Colon Carcinoma Metastatic in the Brain (tissue), 2 donors: ENCODE data around the genes IFI27L2 and SERPINA10.

GRCh38 chr14:94059210-94059646 lies 21.8 kb downstream of the DDX24 start:
- PRO-cap, 2 experiments = no peak in any of the 2 experiments

GRCh38 chr14:94062163-94062648 lies 18.8 kb downstream of the DDX24 start:
- PRO-cap, 2 experiments = no peak in any of the 2 experiments

DNA sequence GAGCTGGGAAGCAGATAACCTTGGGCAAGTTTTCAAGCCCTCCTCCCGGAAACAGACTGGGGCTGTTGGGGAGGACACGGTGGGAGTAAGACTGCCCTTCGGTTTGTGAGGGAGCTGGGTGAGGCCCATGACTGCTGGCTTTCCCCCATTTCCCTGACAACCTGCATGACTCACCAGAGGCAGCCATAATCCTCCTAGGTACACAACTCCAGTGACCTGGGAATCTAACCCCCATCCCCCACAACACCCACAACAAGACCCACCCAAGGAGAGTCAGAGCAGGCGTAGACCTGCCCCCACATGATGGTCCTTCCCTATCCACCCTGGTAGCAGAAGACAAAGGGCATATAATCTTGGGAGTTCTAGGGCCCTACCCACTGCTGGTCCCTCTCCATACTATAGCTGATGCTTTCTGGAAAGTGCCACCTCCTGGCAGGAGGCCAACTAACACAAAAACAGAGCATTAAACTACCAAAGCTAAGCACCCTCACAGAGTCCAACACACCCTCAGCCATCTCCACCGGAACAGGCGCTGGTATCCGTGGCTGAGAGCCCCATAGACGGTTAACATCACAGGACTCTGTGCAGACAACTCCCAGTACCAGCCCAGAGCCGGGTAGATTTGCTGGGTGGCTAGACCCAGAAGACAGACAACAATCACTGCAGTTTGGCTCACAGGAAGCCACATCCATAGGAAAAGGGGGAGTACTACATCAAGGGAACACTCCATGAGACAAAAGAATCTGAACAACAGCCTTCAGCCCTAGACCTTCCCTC lies 14.7 kb downstream of the DDX24 start:
- PRO-cap, 2 experiments = no peak in any of the 2 experiments

GRCh38 chr14:94099051-94099771 lies 18.1 kb downstream of the IFI27L1 start:
- PRO-cap, 2 experiments = no peak in any of the 2 experiments

GRCh38 chr14:94128900-94129898 lies at the start of gene IFI27L2:
IFI27L2 (minus strand) TSS chr14:94129604.
- PRO-cap, 2 experiments = no peak in any of the 2 experiments

- PRO-cap, 2 experiments = no peak in any of the 2 experiments
These were observed 632 bp upstream of the IFI27L2 start for GRCh38 chr14:94130101-94130371.

DNA sequence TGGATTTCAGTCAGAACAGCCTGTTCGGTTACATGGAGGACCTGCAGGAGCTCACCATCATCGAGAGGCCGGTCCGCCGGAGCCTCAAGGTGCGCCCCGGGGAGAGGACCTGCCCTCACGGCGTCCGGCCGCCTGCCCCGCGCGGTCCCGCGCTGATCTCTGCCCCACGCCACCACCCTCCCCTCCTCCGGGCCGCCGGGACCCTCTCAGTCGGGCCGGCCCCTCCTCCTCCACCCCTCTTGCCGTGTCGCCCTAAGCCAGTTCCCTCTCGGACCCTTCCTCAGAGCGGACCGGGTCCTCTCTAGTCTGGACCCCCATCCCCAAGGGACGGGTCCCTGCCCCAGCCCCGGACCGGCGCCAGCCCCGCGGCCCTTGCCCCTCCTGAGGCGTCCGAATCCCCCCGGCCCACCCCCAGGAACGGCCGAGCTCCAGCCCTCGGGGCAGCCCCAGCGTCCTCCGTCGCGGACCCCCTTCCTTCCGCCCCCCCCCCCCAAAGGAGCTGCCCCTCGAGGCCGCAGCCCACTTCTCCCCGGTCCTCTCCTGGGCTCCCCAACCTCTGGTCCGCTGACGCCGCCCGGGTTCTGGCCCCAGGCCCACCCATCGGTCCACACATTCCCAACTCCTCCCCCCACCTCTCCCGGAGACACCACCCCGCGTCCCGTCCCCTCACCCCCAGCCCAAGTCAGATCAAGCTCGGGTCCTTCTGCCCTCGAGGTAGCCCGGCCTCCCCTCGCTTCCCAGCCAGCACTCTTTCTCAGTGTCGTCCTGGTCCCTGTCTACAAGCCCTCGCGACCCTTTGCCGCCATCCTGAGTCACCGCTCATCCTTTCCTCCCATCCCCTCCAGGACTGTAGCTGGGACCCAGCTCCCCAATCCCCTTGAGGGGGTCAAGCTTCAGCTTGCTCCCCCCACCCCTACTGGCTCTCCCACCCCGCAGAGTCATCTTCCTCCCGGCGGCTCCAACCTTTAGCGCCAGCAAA lies 661 bp downstream of the PPP4R4 start:
- PRO-cap, 2 experiments = no peak in any of the 2 experiments

DNA sequence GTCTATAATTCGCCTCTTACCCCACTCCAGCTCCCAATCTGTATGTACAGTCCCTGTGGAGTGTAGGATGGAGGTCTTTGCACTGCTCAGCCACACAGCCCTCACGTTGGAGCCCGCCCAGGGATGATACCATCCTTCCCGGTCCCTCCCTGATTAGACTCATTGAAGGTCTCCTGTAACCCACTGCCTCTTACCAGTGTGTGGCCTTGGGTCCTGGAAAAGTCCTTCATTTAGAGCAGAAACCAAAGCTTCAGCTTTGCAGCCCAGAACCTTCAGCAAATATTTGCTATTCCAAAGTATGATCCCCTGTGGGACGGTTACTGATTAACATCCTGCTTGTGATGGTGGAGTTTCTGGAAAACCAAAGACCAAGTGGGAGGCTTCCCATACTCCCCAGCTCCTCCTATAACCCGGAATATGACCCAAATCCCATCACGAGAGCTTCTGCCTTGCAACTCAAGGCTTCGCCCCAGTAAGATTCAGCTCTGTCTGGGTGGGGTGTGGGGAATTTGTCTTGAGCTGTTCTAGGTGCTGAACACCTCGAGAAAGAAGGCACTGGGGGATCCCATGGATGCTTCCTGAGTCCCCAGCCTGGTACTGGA lies at the start of gene SERPINA10:
Gene SERPINA10, minus strand, starts transcription at position 274 of the 602 bp plus-strand sequence.
- PRO-cap, 2 experiments = no peak in any of the 2 experiments

DNA sequence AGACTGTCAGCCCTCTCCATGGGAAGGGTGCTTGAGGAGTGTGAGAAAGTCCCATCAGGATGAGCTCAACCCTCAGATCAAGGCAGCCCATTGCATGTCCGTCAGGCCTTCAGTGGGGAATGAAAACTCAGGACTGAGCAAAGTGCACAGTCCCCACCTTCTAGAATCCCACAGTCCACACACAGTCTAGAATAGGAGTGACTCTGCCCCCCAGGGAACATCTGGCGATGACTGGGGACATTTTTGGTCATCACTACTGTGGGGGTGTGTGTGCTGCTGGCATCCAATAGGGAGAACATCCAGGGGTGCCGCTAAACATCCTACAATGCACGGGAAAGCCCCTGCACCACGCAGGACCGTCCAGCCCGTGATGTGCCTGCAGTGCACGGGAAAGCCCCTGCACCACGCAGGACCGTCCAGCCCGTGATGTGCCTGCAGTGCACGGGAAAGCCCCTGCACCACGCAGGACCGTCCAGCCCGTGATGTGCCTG lies 22.6 kb upstream of the SERPINA6 start:
- PRO-cap, 2 experiments = no peak in any of the 2 experiments

DNA sequence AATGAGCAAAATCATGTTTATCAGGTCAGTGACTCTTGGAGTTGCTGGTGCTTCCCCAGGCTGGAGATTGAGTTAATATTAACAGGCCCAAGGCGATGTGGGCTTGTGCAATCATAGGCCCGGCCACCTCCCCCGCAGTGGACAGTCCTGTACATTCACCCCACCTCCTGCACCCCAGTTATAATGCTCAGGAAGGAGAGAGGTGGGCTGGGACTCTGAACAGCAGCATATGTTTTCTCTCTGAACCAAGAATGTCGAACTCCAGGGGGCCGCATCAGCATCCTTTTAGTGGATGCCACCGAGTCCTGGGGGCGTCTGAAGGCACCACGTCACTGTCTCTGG lies 32.1 kb upstream of the SERPINA6 start:
- PRO-cap, 2 experiments = no peak in any of the 2 experiments

DNA sequence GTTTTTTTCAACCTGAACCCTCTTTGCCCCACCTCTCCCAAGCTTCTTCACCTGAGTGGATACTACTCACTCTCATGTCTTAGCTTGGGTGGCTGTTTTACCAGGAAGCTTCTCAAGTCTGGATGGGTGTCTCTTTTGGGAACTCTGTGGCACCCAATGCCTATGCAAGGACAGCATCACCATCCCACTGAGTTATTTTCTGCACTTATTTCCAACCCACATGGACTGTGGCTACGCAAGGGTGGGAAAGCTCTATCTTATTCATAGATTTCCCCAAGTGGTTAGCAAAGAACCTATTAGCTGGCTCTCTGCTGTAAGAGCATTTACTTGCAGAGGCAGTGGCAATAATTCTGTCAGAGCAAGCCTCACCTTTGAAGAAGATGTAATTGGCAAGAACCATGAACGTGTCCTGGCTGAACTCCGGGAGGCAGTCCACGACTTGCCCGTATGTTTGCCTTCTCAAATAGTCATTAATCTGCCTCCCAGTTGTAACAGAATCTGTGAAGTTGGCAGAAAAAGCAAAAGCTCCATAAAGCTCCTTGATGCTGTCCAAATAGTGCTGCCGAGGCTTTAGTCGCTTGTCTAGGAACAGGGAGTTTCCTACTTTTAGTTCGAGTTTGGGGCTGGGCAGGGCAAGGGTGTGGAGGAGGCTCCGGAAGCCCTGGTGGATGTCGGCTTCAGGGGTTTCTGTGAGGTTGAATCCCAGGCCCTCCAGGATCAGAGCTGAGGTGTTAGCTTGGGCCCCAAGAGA lies 4.7 kb downstream of the SERPINA11 start:
- PRO-cap, 2 experiments = no peak in any of the 2 experiments

GRCh38 chr14:94462973-94463412 lies 10.4 kb upstream of the SERPINA11 start:
- PRO-cap, 2 experiments = no peak in any of the 2 experiments

DNA sequence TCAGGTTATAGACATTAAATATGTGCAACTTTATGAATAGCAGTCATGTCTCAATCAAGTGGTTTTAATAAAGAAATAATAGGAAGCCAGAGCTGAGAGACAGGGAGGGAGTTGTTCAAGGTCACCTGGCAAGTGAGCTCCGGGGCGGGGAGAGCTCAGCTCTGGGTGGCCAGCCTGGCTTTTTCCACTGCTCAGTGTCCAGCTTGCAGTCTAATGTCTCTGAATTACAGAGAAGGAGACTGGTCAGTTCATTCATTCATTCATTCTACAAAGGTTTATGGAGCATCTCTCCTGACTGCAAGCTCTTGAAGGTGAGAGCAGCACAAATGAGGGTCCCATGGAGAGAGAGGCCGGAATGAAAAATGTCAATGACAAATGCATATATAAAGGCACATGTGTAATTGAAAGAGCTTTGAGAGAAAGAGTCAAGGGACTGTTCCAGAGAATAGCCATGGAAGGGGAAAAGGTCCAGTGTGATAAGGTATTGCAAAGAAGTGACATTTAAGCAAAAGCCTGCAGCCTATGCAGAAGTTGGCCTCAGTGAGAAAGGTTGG lies 1.3 kb downstream of the SERPINA5 start:
- PRO-cap, 2 experiments = no peak in any of the 2 experiments

DNA sequence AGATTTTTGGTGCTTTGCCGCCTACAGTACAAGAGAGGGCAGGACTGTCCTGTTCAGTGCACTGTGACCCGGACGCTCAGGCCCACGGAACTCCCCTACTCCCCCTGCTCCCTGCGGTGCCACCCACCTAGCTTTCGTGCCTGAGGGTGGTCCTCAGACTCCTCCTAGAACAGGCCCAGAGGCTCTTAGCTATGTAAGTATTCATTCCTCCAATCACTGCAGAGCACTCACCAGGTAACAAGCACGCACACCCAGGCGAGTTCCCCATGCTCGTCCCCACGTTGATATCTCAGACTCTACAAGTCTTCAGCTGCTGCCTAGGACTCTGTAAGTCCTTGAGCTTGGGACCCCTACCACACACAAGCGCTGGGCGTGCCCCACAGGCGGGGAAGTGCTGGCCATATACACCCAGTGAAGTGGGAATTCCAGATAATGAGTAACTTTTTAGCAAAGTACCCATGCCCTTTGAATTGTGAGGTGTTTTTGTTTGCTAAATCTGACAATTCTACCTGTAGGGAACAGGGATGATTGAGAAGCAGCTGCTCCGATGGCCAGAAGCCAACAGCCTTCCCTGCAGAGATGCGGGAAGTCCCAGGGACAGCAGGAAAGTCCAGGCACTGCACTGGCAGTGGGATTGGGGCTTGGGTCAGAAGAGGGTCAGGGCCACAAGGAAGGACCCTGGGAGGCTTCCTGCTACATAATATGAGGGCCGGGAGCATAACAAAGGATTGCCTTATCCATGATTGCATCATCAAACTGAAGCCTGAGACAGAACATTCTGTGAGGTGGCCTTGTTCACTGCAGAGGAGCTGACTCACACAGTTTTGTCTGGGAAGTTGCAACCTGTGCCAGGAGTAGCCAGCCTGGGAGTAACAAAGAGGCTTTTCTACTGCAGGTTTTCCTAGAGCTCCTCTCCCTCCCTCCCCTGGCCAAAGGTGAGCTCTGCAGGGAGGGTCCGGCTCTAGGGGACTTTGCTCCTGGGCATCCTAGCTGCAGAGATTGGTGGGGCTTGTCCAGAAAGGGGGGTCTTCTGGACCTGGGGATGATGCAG lies 13.3 kb upstream of the SERPINA3 start:
- PRO-cap, 2 experiments = no peak in any of the 2 experiments

GRCh38 chr14:94768272-94768859 lies 1.5 kb downstream of the GSC start:
- PRO-cap, 2 experiments = no peak in any of the 2 experiments

GRCh38 chr14:95099743-95100056 lies 57.6 kb downstream of the DICER1 start:
- PRO-cap, 2 experiments = no peak in any of the 2 experiments

GRCh38 chr14:95138316-95138982 lies 18.9 kb downstream of the DICER1 start:
- PRO-cap, 2 experiments = no peak in any of the 2 experiments

- PRO-cap, 2 experiments = no peak in any of the 2 experiments
These were observed 50.7 kb upstream of the DICER1 start for GRCh38 chr14:95207944-95208605.

DNA sequence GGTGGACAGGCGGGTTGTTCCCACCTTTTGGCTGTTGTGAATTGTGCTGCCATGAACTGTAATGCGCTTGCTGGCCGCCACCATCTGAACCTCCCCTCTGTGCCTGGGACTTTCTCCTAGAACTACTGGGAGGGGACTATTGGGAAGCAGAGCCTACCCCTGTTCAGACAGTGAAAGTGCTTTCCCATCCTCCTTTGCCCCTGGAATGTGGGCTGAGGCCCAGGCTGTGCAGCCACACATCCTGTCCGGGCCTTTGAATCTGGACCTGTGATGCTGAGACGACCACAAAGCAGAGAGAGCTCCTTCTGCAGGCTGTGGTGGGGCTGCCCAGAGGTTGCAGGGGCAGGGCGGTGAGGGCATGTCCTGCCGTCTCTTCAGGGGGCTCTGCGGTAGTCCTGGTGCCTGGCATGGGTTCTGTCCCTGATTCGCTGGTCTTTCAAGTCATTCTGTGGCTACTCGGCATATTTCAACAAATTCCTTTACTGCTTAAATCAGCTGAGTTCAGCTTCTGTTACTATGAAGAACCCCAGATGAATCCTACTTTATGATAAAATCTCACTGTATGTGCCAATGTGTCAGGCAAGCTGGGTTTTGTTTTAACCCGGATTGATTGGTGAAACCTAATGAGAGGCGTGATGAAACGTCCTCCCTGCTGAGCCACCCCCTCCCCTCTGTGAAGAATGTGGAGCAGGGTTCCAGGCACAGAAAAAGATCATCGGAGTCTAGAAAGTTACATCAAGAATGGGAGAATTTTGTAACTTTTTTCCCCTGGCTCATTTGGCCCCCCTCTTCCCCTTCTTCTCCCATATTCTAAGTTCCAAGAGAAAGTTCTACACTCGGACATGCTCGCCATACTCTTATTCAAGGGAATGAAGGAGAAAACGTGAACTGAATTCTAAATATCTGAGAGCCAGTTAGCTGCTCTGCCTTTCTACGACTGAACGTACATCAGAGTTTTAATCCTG lies 63.5 kb upstream of the DICER1 start:
- PRO-cap, 2 experiments = no peak in any of the 2 experiments

DNA sequence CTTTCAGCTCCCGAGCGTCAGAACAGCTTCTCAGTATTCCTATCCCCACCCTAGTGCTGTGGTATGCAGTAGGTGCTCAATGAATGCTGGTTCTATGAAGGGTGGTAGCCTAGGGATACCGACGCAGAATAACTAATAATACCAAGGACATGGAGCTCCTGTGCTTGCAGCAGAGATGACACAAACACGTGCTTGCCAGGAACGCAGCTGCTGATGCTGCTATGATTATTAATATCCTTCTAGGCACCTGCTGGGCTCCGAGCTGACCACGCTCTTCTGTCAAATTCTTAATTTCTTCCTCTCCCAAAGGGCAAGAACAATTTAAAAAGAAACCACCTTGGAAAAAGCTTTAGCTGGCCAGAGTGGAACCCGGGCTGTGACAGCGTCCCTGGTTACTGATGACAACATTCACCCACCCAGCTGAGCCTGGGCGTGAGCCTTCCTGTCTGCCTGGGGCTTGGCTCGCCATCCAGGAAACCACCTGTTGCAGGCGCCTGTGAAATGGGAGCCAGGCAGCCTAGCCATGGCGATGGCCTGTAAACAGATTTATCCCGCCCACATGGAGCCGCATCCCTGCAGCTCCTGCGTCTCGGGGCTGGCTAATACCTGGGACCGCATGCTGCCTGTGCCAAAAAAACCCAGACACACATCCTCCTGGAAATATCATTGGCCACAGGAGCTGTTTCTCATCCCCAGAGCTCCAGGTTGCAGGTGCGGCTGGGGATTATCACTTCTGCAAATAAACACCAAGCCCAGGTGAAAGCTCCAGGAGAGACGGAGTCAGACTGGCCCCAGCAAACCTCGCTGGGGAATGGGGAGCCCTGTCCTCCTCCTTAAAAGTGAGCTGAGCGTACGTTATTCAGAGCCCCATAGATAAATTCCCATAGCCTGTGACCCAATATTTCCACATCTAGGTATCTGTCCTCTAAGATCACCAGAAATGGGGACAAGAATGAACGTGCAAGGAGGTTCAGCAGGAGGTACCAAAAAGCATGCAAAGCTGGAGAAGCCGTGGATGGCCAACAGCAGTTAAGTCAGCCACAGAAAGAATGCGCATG lies 28.6 kb downstream of the CLMN start:
- PRO-cap, 2 experiments = no peak in any of the 2 experiments